ENCODE results near the gene KANK1.

DNA sequence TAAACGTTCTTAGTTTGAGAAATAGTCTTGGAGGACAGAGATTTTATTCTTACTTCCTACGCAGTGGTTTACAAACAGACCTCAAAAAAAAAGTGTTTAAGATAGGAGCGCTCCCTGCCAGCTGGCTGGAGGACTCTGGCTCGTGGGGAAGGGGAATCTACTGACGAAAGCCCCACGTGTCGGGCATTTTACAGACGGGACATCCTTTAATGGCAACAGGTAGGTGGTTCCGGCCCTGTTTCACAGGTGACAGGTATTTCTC, 710 bp downstream of the ZNG1A start:
- RAMPAGE, long total RNA: no peak
- RRBS: no CpG with 5 or more reads among the region's 9 CpGs
PRO-cap:
- standard: no peak
- CoPRO, capped RNA only, 2 experiments: no peak in any of the 2 experiments
- CoPRO, capped and uncapped RNA, 2 experiments: no peak in any of the 2 experiments
- CoPRO, uncapped RNA only, 2 experiments: no peak in any of the 2 experiments
CAGE:
- cytosol, long polyA plus RNA: no peak
- long polyA plus RNA: no peak
- nucleolus, long total RNA: no peak
- nucleus, long polyA plus RNA: no peak

GRCh38 chr9:222211-222870, 7.7 kb downstream of the DOCK8 start:
- RAMPAGE, long total RNA: no peak
- RRBS: no CpG with 5 or more reads among the region's 5 CpGs
PRO-cap:
- standard: no peak
- CoPRO, capped RNA only, 2 experiments: no peak in any of the 2 experiments
- CoPRO, capped and uncapped RNA, 2 experiments: no peak in any of the 2 experiments
- CoPRO, uncapped RNA only, 2 experiments: no peak in any of the 2 experiments
CAGE:
- cytosol, long polyA plus RNA: no peak
- long polyA plus RNA: no peak
- nucleolus, long total RNA: no peak
- nucleus, long polyA plus RNA: no peak

DNA sequence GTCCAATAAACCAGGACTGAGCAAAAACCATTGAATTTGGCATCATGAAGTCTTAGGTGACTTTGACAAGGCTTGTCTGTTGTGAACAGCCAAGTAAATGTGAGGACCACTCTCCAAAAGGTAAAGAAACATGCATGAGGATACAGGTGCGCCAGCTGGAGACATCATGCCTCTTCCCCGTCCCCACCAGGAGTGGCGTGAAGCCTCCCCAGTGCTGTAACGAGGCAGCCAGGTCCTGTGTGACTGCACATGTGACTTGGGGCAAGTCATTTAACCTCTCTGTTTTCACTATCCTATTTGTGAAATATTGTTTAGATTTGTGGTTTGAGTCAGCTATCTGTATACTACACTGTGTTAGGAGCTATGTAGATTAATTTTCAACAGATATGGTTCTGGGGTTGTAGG, 65.0 kb downstream of the DOCK8 start:
- RAMPAGE, long total RNA: no peak
- RRBS: no CpG with 5 or more reads among the region's 4 CpGs
PRO-cap:
- standard: no peak
- CoPRO, capped RNA only, 2 experiments: no peak in any of the 2 experiments
- CoPRO, capped and uncapped RNA, 2 experiments: no peak in any of the 2 experiments
- CoPRO, uncapped RNA only, 2 experiments: no peak in any of the 2 experiments
CAGE:
- cytosol, long polyA plus RNA: no peak
- long polyA plus RNA: no peak
- nucleolus, long total RNA: no peak
- nucleus, long polyA plus RNA: no peak

GRCh38 chr9:504218-505201, at the start of gene KANK1:
KANK1 (plus strand) TSS chr9:504695.
- RAMPAGE, long total RNA: no peak
- RRBS: 2% methylated on average over 50 of the region's 146 CpGs
PRO-cap:
- standard: bidirectional peak, plus-strand start at chr9:504733, minus-strand start at chr9:504420
- CoPRO, capped RNA only, 2 experiments: peak in 2 of 2 experiments; most common plus-strand start chr9:504526 (in 1); most common minus-strand start chr9:504393 (in 2)
- CoPRO, capped and uncapped RNA, 2 experiments: no peak in any of the 2 experiments
- CoPRO, uncapped RNA only, 2 experiments: no peak in any of the 2 experiments
CAGE:
- cytosol, long polyA plus RNA: no peak
- long polyA plus RNA: no peak
- nucleolus, long total RNA: no peak
- nucleus, long polyA plus RNA: no peak

DNA sequence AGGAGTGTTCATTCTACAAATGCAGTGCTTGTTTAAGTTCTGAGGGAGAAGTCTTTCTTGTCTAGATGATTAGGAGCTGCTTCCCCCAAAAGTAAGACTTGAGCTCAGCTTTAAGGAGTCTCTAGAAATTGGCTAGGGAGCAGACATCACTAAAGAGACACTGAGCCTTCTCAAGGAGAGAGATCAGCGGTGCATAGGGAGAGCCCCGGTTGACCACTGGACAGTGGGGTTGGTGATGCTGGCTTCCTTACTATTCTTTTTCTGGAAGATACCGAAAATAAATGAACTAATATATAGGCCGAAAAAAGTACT, 5.9 kb downstream of the KANK1 start:
- RAMPAGE, long total RNA: no peak
- RRBS: no CpG with 5 or more reads among the region's 4 CpGs
PRO-cap:
- standard: no peak
- CoPRO, capped RNA only, 2 experiments: no peak in any of the 2 experiments
- CoPRO, capped and uncapped RNA, 2 experiments: no peak in any of the 2 experiments
- CoPRO, uncapped RNA only, 2 experiments: no peak in any of the 2 experiments
CAGE:
- cytosol, long polyA plus RNA: no peak
- long polyA plus RNA: no peak
- nucleolus, long total RNA: no peak
- nucleus, long polyA plus RNA: no peak

GRCh38 chr9:686155-686936, 155.2 kb upstream of the DMRT1 start:
- RAMPAGE, long total RNA: no peak
- RRBS: no CpG with 5 or more reads among the region's 11 CpGs
PRO-cap:
- standard: no peak
- CoPRO, capped RNA only, 2 experiments: no peak in any of the 2 experiments
- CoPRO, capped and uncapped RNA, 2 experiments: no peak in any of the 2 experiments
- CoPRO, uncapped RNA only, 2 experiments: no peak in any of the 2 experiments
CAGE:
- cytosol, long polyA plus RNA: no peak
- long polyA plus RNA: no peak
- nucleolus, long total RNA: no peak
- nucleus, long polyA plus RNA: no peak

DNA sequence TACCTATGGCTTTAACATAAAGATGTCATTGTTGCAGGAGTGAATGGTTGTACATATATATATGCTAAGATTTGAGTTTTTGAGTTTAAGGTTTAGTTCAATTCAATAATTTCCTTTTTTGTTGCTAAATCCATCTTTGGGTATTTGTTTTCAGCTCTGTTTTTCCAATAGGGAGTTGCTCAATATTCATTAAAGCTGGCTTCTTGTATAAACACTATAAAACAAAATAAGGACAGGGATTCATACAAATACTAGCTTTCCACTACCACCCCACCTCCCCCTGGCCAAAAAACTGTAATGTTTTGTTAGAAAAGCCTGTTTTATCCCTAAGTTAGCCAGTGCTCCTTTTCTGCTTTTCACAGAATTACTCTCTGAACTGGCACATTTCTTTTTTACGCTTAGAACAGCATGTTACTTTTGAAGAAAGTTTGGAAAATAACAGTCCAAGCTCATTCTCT, 147.5 kb upstream of the DMRT1 start:
- RAMPAGE, long total RNA: no peak
- RRBS: no CpG with 5 or more reads among the region's 1 CpG
PRO-cap:
- standard: no peak
- CoPRO, capped RNA only, 2 experiments: no peak in any of the 2 experiments
- CoPRO, capped and uncapped RNA, 2 experiments: no peak in any of the 2 experiments
- CoPRO, uncapped RNA only, 2 experiments: no peak in any of the 2 experiments
CAGE:
- cytosol, long polyA plus RNA: no peak
- long polyA plus RNA: no peak
- nucleolus, long total RNA: no peak
- nucleus, long polyA plus RNA: no peak

DNA sequence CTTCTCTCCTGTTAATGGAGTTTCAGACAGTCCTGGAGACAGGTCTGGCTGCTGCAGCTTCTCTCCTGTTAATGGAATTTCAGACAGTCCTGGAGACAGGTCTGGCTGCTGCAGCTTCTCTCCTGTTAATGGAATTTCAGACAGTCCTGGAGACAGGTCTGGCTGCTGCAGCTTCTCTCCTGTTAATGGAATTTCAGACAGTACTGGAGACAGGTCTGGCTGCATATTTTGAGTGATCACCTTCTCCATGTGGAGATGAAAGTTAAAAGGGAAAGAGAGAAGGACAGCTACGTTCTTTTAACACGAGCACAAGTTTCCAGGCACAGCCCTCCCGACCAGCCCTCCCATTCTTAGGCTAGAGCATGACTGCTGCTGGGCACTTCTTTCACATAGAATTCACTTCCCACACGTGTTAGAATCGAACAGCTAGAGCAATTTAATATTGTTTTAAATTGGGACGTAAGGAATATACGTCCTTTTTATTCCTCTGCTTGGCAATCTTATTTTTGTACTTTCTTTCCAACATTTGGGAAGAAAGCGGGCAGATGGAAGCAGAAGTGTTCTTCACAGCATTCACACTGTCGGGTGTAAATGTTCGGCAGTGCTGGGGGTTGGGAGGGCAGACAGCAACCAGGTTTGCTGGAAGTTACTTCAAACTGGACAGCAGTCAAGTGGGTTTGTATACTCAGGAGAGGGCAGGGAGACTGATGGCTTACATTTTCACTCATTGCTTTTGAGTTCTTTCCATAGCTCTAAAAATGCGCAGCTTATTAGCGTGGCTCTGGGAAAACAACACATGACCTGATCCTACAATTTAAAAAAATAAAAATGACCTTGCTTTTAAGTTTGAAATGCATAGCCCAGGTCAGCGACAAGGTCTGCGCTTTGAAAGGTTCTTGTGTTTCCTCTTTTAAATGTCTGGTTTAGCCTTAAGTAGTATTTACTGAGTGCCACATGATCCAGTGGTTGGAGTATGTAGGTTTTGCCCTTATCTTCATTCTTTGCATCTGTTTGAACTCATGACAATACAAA, 133.1 kb upstream of the DMRT1 start:
- RAMPAGE, long total RNA: no peak
- RRBS: no CpG with 5 or more reads among the region's 14 CpGs
PRO-cap:
- standard: no peak
- CoPRO, capped RNA only, 2 experiments: no peak in any of the 2 experiments
- CoPRO, capped and uncapped RNA, 2 experiments: no peak in any of the 2 experiments
- CoPRO, uncapped RNA only, 2 experiments: no peak in any of the 2 experiments
CAGE:
- cytosol, long polyA plus RNA: no peak
- long polyA plus RNA: no peak
- nucleolus, long total RNA: no peak
- nucleus, long polyA plus RNA: no peak

GRCh38 chr9:716019-716470, 125.5 kb upstream of the DMRT1 start:
- RAMPAGE, long total RNA: no peak
- RRBS: no CpG with 5 or more reads among the region's 1 CpG
PRO-cap:
- standard: no peak
- CoPRO, capped RNA only, 2 experiments: no peak in any of the 2 experiments
- CoPRO, capped and uncapped RNA, 2 experiments: no peak in any of the 2 experiments
- CoPRO, uncapped RNA only, 2 experiments: no peak in any of the 2 experiments
CAGE:
- cytosol, long polyA plus RNA: no peak
- long polyA plus RNA: no peak
- nucleolus, long total RNA: no peak
- nucleus, long polyA plus RNA: no peak

- RAMPAGE, long total RNA: no peak
- RRBS: no CpG with 5 or more reads among the region's 12 CpGs
PRO-cap:
- standard: no peak
- CoPRO, capped RNA only, 2 experiments: no peak in any of the 2 experiments
- CoPRO, capped and uncapped RNA, 2 experiments: no peak in any of the 2 experiments
- CoPRO, uncapped RNA only, 2 experiments: no peak in any of the 2 experiments
CAGE:
- cytosol, long polyA plus RNA: no peak
- long polyA plus RNA: no peak
- nucleolus, long total RNA: no peak
- nucleus, long polyA plus RNA: no peak
Measured at GRCh38 chr9:751093-751930, 90.2 kb upstream of the DMRT1 start.

GRCh38 chr9:971612-972420, 4.6 kb upstream of the DMRT3 start:
- RAMPAGE, long total RNA: no peak
- RRBS: 43% methylated on average over 20 of the region's 67 CpGs
PRO-cap:
- standard: no peak
- CoPRO, capped RNA only, 2 experiments: no peak in any of the 2 experiments
- CoPRO, capped and uncapped RNA, 2 experiments: no peak in any of the 2 experiments
- CoPRO, uncapped RNA only, 2 experiments: no peak in any of the 2 experiments
CAGE:
- cytosol, long polyA plus RNA: no peak
- long polyA plus RNA: no peak
- nucleolus, long total RNA: no peak
- nucleus, long polyA plus RNA: no peak

GRCh38 chr9:1052418-1052746, 2.2 kb downstream of the DMRT2 start:
- RAMPAGE, long total RNA: no peak
- RRBS: no CpG with 5 or more reads among the region's 11 CpGs
PRO-cap:
- standard: no peak
- CoPRO, capped RNA only, 2 experiments: no peak in any of the 2 experiments
- CoPRO, capped and uncapped RNA, 2 experiments: no peak in any of the 2 experiments
- CoPRO, uncapped RNA only, 2 experiments: no peak in any of the 2 experiments
CAGE:
- cytosol, long polyA plus RNA: no peak
- long polyA plus RNA: no peak
- nucleolus, long total RNA: no peak
- nucleus, long polyA plus RNA: no peak

DNA sequence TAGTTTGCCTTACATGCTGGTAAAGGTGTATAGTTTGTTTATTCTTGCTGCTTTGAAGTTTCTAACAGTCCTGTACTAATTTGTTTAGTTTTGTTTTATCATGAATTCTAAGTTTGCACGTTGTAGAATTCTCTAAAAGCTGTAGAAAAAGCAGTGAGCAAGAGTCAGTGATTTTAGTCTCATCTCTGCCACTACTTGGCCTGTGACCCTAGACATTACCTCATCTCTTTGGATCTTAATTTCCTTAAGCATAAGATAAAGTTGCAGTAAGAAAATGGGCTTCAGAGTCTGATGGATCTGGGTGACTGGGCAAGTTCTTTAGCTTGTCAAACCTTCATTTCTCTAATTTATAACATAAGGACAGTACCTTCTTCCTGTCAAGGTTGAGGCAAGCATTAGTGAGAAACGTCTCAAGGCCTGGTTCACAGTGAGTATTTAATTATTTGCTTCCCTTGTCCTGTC, 247.9 kb downstream of the DMRT2 start:
- RAMPAGE, long total RNA: no peak
- RRBS: no CpG with 5 or more reads among the region's 2 CpGs
PRO-cap:
- standard: no peak
- CoPRO, capped RNA only, 2 experiments: no peak in any of the 2 experiments
- CoPRO, capped and uncapped RNA, 2 experiments: no peak in any of the 2 experiments
- CoPRO, uncapped RNA only, 2 experiments: no peak in any of the 2 experiments
CAGE:
- cytosol, long polyA plus RNA: no peak
- long polyA plus RNA: no peak
- nucleolus, long total RNA: no peak
- nucleus, long polyA plus RNA: no peak

- RAMPAGE, long total RNA: no peak
- RRBS: 2% methylated on average over 31 of the region's 66 CpGs
PRO-cap:
- standard: unidirectional peak, plus-strand start at chr9:2015975; unidirectional peak, plus-strand start at chr9:2016052
- CoPRO, capped RNA only, 2 experiments: no peak in any of the 2 experiments
- CoPRO, capped and uncapped RNA, 2 experiments: no peak in any of the 2 experiments
- CoPRO, uncapped RNA only, 2 experiments: no peak in any of the 2 experiments
CAGE:
- cytosol, long polyA plus RNA: no peak
- long polyA plus RNA: no peak
- nucleolus, long total RNA: no peak
- nucleus, long polyA plus RNA: no peak
Measured at GRCh38 chr9:2015702-2016540, 774 bp downstream of the SMARCA2 start.

DNA sequence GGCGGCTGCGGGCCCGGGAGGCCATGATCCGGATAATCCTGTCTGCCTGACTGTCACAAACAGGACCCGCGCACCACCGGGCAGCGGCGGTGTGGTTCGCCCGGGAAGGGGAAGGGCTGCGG, 1.3 kb downstream of the SMARCA2 start:
- RAMPAGE, long total RNA: no peak
- RRBS: 3% methylated on average over 5 of the region's 12 CpGs
PRO-cap:
- standard: bidirectional peak, plus-strand start outside the sequence, minus-strand start at position 57 of the sequence
- CoPRO, capped RNA only, 2 experiments: peak in 2 of 2 experiments; most common minus-strand start position 34 of the sequence (in 1)
- CoPRO, capped and uncapped RNA, 2 experiments: no peak in any of the 2 experiments
- CoPRO, uncapped RNA only, 2 experiments: peak in 2 of 2 experiments; most common minus-strand start position 61 of the sequence (in 2)
CAGE:
- cytosol, long polyA plus RNA: no peak
- long polyA plus RNA: no peak
- nucleolus, long total RNA: no peak
- nucleus, long polyA plus RNA: no peak

DNA sequence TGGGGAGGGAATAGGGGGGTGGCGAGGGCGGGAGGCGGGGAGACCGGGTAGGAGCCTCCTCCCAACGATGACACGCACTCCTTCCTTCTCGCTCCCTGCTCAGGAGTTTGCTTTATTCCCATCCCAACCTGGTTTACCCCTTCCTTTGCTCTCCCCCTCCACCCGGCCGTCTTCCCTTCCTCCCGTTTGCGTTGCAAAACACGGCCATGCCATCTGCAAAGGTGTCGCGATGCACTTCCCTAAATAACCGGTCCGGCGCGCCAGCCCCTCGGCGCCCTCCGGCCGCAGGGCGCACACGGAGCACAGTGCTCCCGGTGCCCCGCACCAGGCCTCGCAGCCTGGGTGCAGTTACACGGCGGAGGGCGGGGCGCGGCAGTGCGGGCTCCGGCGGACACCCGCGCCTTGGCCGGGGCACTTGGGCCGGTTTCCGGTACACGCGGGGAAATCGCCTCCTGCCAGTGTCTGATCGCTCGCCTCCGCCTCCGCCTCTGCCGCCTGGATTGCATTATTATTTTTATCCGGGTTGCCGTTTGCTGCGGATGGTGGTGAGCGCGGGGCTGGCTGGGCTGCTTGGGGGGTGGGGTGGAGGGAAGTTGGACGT, 1.6 kb downstream of the SMARCA2 start:
- RAMPAGE, long total RNA: start-site peak on the plus strand centred at position 539 of the sequence, 423 bp wide, 17 and 24 reads in 2 replicates
- RRBS: 2% methylated on average over 23 of the region's 54 CpGs
PRO-cap:
- standard: bidirectional peak, plus-strand start at position 351 of the sequence, minus-strand start outside the sequence
- CoPRO, capped RNA only, 2 experiments: peak in 2 of 2 experiments; most common plus-strand start position 40 of the sequence (in 1)
- CoPRO, capped and uncapped RNA, 2 experiments: no peak in any of the 2 experiments
- CoPRO, uncapped RNA only, 2 experiments: peak in 2 of 2 experiments; most common plus-strand start position 67 of the sequence (in 1)
CAGE:
- cytosol, long polyA plus RNA: no peak
- long polyA plus RNA: no peak
- nucleolus, long total RNA: no peak
- nucleus, long polyA plus RNA: no peak

DNA sequence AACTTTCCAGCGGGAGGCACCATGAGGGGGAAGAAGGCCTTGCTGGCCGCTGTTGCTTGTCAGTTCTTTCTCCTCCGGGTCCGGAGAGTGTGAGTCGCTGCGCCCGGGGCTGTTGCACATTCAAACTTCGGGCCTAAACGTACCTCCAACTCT, 2.7 kb downstream of the SMARCA2 start:
- RAMPAGE, long total RNA: no peak
- RRBS: no CpG with 5 or more reads among the region's 9 CpGs
PRO-cap:
- standard: bidirectional peak, plus-strand start at position 66 of the sequence, minus-strand start outside the sequence
- CoPRO, capped RNA only, 2 experiments: no peak in any of the 2 experiments
- CoPRO, capped and uncapped RNA, 2 experiments: no peak in any of the 2 experiments
- CoPRO, uncapped RNA only, 2 experiments: no peak in any of the 2 experiments
CAGE:
- cytosol, long polyA plus RNA: no peak
- long polyA plus RNA: no peak
- nucleolus, long total RNA: no peak
- nucleus, long polyA plus RNA: no peak

DNA sequence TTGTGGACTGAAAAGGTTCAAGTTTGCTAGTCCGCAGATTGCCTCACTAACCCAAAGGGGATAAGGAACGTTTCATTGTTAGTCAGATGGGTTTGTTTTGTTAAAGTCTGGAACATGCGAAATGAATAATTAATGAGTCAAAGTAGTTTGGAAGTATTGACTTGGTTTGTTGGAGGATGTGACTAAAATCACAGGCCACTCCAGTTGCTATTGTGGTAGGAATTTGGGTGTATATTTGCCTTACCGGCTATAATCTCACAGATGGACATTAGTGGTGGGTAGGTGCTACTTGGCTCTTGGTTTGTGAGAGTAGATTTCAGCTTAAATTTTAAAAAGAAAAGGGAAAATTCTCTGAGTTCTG, 40.2 kb downstream of the SMARCA2 start:
- RAMPAGE, long total RNA: no peak
- RRBS: no CpG with 5 or more reads among the region's 4 CpGs
PRO-cap:
- standard: no peak
- CoPRO, capped RNA only, 2 experiments: no peak in any of the 2 experiments
- CoPRO, capped and uncapped RNA, 2 experiments: no peak in any of the 2 experiments
- CoPRO, uncapped RNA only, 2 experiments: no peak in any of the 2 experiments
CAGE:
- cytosol, long polyA plus RNA: no peak
- long polyA plus RNA: no peak
- nucleolus, long total RNA: no peak
- nucleus, long polyA plus RNA: no peak

GRCh38 chr9:2124479-2125149, 109.5 kb downstream of the SMARCA2 start:
- RAMPAGE, long total RNA: no peak
- RRBS: no CpG with 5 or more reads among the region's 14 CpGs
PRO-cap:
- standard: no peak
- CoPRO, capped RNA only, 2 experiments: no peak in any of the 2 experiments
- CoPRO, capped and uncapped RNA, 2 experiments: no peak in any of the 2 experiments
- CoPRO, uncapped RNA only, 2 experiments: no peak in any of the 2 experiments
CAGE:
- cytosol, long polyA plus RNA: no peak
- long polyA plus RNA: no peak
- nucleolus, long total RNA: no peak
- nucleus, long polyA plus RNA: no peak

All from K562 (cell line).